GM23248 (cell line): ENCODE data around the genes AADACL4, PRAMEF12, PRAMEF25, PRAMEF18 and PRAMEF8.

DNA sequence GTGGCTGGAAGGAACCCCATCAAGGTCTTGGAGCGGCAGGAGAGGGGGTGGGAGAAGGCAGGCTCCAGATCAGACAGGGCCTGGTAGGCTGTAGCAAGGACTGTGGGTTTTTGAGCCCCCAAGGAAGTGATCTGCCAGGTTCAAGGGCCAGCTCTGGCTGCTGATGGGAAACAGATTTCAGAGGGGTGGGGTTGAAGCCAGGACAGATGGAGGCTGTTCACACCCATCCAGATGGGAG, 24.6 kb upstream of the VPS13D start:
- RAMPAGE, long total RNA: no peak

- RAMPAGE, long total RNA: no peak
Measured at GRCh38 chr1:12344498-12345271, 114.9 kb downstream of the VPS13D start.

GRCh38 chr1:12539977-12540992, 77.7 kb downstream of the DHRS3 start:
- RAMPAGE, long total RNA: no peak

GRCh38 chr1:12599335-12600121, 18.5 kb downstream of the DHRS3 start:
- RAMPAGE, long total RNA: no peak

- RAMPAGE, long total RNA: no peak
Measured at GRCh38 chr1:12643878-12644616, at the start of gene AADACL4. TSS of gene AADACL4 (plus strand) at chr1:12644085.

- RAMPAGE, long total RNA: no peak
Measured at GRCh38 chr1:12773301-12773930, at the start of gene PRAMEF12. TSS of gene PRAMEF12 (plus strand) at chr1:12773738.

- RAMPAGE, long total RNA: no peak
Measured at GRCh38 chr1:13070614-13070930, at the start of gene PRAMEF25. TSS of gene PRAMEF25 (plus strand) at chr1:13070774.

GRCh38 chr1:13226079-13226587, at the start of gene PRAMEF18:
TSS of gene PRAMEF18 (minus strand) at chr1:13226154.
- RAMPAGE, long total RNA: no peak

DNA sequence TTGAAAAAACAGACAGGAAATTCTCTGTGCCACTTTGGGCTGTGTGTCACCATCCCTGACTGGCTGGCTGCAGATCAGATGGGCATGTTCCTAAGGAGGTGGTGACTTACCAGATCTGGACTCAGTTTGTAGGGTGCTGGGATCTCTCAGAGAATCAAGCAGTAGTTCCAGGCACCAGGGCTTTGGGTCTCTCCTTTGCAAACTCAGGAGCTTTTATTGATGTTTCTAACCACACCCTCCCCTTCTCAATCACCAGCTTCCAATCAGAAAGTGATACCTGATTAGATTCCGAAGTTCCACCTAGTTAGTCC, at the start of gene PRAMEF8:
Gene PRAMEF8, minus strand, starts transcription at position 151 of the 311 bp plus-strand sequence.
- RAMPAGE, long total RNA: no peak

GRCh38 chr1:13454930-13455212, 44.6 kb downstream of the PRAMEF20 start:
- RAMPAGE, long total RNA: no peak

DNA sequence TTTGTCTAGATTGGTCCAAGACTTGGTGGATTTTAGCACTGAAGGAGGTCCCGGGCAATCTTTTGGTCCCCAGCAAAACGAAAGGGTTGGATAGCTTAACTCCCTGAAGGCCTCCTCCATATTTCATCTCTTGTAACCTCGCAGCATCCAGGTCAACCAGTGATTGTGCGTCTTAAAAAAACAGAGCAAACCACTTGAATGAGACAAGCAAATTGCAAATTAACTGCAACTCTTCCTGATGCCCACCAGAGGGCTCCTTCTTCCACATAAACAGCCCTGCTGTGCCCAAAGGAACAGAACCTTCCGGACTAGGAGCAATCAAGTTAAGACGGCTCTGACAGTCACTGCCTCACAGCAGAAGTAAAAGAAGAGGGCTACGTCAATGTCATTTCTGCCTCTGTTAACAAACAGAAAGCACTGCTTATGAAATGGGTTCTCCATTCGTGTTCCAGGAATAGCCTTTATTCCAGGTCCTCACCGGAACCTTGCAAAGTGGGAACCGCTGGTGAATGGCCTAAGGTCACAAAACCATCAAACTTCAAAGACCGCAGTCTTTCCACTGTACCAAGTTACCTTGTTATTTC, 34.3 kb upstream of the PRDM2 start:
- RAMPAGE, long total RNA: no peak

DNA sequence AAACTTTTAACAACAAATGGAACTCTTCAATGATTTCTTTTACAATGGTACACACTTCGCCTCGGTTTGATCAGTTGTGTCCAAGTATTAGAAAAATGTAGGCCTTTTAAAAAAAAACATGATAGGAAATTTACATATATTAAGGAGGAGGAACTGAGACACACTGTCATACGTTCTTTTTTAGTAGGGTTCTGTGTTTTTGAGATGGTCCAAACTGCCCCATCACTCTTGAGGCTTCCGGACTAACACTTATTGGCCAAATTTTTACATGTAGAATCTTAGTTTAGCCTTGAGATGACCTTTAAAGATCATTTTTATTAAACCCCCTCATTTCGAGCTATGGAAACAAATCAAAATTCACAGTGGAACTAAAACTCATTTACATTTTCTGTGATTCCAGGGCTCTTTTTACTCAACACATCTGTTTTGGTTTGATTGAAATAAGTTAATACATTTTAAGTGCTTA, 1.4 kb downstream of the PRDM2 start:
- RAMPAGE, long total RNA: no peak

DNA sequence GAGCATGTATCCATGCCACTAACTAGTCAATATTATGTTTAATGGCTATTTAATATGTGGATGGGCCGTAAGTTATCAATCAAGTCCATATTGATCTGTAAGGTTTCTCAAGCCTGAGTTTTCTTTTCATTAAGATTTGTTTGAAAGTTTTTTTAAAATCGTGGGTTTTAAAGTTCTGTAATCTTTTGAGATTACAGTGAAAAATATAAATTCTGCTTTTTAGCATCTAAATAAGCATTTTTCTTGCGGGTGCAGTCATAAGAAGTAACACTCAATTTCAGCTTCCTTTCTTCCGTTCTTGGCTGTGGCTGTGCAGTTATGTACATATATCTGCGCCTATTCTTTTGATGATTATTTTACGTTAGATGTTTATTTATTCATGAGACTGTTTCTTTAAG, 2.3 kb downstream of the PRDM2 start:
- RAMPAGE, long total RNA: no peak

DNA sequence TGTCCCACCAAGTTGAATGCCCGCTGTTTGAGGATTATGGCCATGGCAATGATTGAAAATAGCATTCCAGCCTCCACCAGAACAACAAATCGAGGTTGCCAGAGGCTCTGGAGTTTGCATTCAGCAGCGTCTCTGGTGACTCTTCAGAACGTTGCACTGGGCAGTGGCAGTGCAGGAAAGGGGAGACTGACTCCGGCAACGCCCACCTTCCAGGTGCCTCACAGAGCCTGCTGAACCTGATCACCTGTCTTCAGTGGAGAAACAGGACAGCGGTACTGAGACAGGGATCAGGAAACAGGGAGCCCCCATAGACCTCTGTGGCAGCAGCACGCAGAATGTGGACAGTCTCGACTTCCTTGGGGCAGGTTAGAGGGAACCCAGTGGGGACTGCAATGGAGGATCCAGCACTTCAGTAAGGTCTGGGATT, 128.4 kb downstream of the PRDM2 start:
- RAMPAGE, long total RNA: no peak

GRCh38 chr1:13892524-13893344, 192.7 kb downstream of the PRDM2 start:
- RAMPAGE, long total RNA: no peak

- RAMPAGE, long total RNA: no peak
Measured at GRCh38 chr1:14238625-14239152, 359.8 kb upstream of the KAZN start.

- RAMPAGE, long total RNA: no peak
Measured at GRCh38 chr1:14598024-14598567, 389 bp upstream of the KAZN start.

DNA sequence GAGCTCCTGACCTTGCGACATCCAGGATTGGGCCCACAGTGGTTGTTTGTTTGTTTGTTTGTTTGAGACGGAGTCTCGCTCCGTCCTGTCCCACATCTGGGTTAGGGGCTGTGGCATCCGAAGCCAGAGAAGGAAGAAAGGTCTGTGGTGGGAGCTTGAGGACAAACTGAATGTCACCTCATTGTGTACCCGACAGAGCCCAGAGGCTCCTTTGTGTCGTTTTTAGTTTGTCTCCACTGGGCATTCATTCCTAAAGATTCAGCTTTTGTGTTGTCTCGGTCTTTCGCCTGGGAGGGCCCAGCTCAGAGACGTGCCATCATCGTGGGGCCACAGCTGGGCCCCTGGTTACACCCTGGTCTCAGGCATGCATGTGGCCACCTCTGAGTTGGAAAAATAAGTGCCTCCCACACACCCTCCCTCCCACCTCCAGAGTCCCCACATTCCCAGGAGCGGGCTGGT, 125.7 kb upstream of the TMEM51 start:
- RAMPAGE, long total RNA: no peak

DNA sequence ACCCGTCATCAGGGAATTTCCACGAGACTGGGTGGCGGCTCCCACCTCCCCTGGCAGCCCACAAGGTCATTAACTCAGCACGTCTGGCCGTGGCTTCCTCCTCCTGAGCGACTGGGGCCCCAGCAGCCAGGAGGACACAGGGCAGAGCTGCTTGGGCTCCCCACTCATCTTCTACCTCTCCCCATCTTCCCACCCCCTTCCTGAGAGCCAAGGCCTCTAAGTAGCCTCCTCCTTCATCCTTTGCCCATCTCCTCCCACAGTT, 15.7 kb upstream of the TMEM51 start:
- RAMPAGE, long total RNA: no peak

GRCh38 chr1:15236268-15236639, 10.8 kb upstream of the FHAD1 start:
- RAMPAGE, long total RNA: no peak